ENCODE measurements around the genes DNAJB8, MBD4 and H1-8.

DNA sequence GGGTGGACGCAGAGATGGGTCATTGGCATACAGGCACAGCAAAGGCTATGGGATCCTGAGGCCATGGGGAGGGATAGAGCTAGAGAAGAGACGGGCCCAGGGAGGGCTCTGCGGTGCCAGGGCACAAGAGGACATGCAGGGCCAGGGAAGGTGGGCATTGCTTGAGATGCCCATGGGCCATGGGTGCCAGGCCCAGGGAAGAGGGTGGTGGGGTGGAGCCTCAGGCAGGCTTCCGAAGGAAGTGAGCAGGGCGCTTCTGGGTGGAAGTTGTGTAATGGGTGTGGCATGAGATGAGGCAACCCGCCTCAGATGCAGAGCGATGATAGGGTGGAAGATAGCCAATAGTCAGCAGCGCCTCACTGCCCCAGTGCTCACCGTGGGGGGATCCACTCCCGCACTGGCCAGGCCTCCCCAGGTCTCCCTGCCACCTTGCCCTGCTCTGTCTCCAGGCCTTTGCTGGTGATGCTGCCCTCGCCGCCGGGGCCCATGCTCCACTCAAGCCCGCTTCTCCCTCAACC lies 51.5 kb downstream of the DNAJB8 start:
- RRBS: no CpG with 5 or more reads among the region's 14 CpGs

GRCh38 chr3:128466835-128467191 lies at the start of gene DNAJB8:
Gene DNAJB8 (minus strand): TSS chr3:128466890.
- RRBS: no CpG with 5 or more reads among the region's 7 CpGs

- RRBS: no CpG with 5 or more reads among the region's 6 CpGs
Observed at GRCh38 chr3:128501933-128502820, 9.2 kb upstream of the GATA2 start.

DNA sequence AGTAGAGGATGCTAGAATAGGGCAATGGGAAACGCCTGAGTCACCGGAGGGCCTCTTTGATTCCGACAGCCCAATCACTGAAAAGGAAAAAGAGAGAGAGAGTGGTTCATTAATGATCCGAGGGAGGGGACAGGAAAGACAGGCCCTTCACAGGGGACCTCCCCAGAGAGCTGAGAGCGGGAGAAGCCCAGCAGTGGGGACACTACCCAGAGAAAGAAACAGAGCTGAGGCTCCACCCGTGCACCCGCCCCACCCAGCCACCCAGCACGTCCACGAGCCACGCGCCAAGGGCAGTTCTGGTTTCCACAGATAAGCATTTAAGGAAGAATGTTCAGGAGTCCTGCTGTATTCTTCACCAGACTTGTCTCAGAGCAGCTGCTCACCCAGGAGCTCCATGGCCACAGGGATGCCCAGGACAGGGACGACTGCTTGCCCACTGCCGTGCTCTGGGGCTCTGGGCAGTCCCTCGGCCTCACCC lies 76.8 kb downstream of the RPN1 start:
- RRBS: no CpG with 5 or more reads among the region's 14 CpGs

- RRBS: no CpG with 5 or more reads among the region's 42 CpGs
Observed at GRCh38 chr3:128653518-128654493, 3.2 kb upstream of the RPN1 start.

DNA sequence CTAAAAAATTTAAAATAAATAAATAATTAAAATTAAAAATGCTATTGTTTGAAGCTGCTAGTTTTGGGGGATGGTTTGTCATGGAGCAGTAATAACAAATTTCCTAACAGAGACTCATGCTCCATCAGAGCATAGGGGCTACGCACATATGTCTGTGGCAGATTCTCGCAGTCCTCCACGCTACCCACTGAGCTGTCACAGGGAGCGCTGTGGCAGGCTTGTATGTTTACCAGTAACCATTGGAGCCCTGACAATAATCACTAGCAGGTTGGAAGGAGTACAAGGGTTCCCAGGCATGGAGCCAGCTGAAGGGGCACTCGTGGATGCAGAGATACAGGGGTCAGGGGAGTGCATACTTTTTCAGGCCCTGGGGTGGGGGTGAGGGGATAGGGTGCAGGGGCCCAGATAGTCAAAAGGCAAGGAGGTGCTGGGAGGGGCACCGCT lies 7.9 kb upstream of the GP9 start:
- RRBS: no CpG with 5 or more reads among the region's 6 CpGs

DNA sequence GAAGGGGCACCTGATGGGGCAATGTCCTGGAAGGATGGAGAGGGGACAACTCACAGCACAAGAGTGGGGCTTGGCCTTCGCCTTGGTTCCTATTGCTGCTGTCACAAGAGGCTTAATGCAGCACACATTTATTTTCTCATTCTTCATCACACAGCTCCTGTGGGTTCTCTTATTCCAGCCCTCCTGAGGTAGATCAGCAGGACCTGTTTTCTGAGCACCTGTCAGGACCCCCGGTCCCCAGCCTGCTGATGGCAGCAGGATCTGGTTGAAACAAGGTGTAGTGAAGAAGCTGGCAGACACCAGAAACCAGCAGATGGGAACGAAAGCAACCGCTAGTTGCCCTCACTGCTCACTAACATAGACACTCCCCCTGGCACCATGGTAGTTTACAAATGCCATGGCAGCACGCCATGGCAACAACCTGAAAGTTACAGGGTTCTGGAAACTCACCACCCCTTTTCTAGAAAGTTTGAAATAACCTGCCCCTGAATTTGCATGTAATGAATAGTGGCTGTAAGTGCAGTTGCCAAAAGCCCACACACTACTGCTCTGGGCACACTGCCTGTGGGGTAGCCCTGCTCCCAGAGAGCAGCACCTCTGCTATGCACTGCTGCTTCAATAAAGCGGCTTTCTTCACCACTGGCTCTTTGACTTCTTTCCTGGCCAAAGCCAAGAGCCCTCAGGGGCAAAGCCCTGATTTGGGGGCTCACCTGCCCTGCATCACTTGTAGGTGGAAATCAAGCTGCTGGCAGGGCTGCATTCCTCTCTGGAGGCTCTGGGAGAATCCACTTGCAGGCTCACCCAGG lies 2.2 kb upstream of the GP9 start:
- RRBS: no CpG with 5 or more reads among the region's 6 CpGs

DNA sequence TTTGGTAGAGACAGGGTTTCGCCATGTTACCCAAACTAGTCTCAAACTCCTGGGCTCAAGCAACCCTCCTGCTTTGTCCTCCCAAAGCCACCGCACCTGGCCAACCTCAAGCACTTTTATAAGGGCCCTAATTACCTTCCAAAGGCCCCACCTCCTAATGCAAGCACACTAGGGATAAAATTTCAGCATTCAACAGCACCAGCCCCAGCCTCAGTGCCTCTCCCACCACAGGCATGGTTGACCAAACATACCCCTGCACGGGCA lies 4.1 kb downstream of the GP9 start:
- RRBS: no CpG with 5 or more reads among the region's 3 CpGs

DNA sequence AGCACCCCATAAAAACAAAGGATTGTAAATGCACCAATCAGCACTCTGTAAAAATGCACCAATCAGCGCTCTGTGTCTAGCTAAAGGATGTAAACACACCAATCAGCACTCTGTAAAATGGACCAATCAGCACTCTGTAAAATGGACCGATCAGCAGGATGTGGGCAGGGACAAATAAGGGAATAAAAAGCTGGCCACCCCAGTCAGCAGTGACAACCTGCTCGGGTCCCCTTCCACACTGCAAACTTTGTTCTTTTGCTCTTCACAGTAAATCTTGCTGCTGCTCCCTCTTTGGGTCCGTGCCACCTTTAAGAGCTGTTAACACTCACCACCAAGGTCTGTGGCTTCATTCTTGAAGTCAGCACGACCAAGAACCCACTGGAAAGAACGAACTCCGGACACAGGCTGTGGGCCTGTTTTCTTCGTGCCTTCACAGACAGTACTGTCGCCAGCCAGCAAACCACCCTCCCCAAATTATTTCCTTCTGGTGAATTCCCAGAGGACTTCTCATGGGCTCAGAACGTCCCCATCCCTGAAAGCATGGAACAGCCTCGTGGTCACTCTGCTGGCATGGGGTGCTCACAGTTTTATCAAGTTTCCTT lies 9.0 kb downstream of the GP9 start:
- RRBS: no CpG with 5 or more reads among the region's 11 CpGs

- RRBS: no CpG with 5 or more reads among the region's 4 CpGs
Observed at GRCh38 chr3:129310099-129310535, 6.0 kb downstream of the H1-10 start.

DNA sequence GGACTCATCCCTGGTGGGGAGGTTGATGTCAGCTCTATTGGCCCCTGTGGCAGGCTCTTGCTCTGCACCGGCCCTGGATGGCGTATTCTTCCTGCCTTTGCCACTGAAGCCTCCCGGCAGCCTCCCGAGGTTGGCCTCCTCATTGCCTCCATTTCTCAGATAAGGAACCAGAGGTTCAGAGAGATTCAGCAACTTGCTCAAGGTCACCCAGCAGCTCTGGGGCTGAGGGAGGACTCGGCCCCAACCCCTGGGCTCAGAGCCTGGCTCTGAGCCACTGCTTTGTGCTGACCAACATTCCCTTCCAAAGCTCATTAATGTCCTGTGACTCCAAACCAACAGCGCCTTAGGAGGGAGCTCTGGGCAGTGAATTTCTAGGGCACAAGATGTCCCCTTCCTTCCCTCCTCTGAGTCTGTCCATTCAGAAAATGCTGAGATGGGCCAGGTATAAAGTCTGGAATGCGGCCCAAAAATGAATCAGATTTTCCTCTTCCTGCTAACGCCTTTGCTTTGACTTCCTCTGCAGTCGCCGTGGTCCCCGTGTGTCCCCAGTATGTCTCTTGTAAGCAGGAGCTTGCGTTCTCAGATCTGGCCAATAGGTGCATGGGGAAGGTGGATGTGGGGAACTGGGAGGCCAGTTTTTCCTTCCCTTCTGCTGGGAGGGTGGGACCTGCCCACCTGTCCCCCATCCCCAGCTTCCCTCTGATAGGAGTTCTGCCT lies 36.9 kb upstream of the H1-10 start:
- RRBS: no CpG with 5 or more reads among the region's 12 CpGs

DNA sequence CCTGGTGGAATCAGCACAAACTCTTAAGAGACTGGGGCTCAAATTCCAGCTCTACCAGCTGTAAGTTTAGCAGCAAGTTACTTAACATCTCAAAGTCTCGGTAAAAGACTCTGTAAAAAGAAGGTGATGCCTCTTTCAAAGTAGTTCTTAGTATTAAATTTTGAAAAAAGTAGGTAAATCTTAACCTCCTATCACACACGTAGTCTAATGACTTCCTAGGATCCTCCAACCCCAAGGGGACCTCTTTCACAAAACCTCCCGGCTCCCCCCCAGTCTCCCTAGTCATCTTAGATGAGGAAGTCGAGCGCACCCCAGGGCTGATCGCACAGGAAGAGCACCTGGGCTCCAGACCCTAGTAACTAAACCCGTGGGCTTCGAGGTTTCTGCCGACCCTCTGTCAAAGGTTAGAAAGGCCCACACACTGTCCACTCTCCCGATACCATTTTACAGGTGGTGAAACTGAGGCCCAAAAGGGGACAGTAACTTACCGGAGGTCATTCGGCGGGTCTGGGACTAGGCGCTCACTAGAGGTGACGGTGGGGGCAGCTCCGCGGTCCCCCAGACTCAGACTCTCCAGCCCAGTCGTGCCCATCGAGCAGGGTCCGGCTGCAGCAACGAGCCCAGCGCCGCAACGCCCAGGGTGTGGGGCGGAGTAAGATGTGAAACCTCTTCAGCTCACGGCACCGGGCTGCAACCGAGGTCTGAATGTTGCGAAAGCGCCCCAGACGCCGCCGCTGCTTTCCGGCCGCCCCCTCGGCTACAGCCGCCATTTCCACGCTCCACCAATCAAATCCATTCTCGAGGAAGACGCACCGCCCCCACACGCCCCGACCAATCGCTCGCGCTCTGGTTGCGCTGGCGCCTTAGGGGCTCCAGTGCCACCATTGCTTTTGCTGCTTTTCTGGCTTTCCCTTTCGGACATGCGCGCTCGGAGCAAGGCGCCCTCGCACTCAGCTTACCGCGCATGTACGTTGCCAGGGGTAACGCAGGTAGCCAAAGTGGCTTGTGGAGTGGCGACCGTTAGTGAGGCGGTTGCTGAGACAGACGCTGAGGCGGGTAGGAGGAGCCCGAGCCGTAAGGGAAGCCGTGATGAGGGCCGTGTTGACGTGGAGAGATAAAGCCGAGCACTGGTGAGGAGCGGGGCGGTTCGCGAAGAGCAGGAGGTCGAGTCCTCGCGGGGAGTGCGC lies at the start of gene MBD4:
MBD4 (minus strand) TSS at position 707 of the 1,187 bp plus-strand sequence.
- RRBS: under 1% methylated on average over 18 of the region's 77 CpGs

DNA sequence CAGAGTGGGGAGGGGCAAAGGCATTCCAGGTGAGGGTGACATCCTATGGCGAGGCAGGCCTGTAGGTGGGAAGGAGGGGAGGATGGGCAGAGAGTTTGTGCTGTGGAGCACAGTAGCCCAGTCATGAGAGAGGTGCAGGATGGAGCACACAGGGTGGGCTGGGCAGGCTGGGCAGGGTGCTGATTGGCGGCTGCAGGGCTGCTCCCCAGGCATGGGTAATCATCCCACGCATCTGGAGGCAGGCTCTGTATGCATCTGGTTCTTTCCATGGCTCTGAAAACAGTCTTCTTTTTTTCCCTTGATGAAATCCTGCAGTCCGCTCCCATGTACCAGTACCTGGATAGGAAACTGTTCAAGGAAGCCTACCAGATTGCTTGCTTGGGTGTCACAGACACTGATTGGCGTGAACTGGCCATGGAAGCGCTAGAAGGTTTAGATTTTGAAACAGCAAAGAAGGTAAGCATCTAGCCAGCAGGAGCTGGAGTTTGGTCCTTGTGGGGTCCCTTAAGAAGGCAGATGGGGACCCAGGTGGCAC lies 40.4 kb upstream of the RHO start:
- RRBS: no CpG with 5 or more reads among the region's 6 CpGs

DNA sequence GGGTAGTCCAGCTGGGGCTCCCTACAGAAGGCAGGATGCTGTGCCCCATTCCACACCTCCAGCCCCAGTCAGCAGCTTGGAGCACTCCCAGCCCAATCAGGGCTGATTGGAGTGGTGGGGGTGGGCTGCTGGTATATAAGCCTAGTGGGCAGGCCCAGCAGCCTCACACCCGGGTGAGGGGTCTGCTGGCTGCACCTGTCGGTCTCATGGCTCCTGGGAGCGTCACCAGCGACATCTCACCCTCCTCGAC lies at the start of gene H1-8:
H1-8 (plus strand) TSS at position 163 of the 250 bp plus-strand sequence.
- RRBS: no CpG with 5 or more reads among the region's 5 CpGs

DNA sequence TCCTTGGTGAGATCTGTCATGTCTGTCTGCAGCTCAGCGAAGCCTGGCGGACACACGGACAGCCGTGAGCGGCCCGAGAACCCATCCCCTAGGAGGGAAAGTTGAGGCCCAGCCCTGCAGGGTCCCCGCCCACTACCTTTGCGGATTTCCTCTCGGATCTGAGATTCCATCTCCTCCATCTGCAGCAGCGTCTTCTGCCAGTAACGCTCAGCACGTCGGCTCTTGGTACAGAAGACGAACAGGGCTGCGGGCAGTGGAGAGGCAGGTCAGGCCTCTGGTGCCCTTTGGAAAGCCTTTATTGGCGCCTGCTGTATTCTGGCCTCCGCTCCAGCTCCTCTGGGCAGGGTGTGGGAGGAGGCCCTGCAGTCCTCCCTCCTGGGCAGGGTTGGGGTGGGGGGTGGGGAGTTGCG lies 24.6 kb downstream of the H1-8 start:
- RRBS: no CpG with 5 or more reads among the region's 18 CpGs

GRCh38 chr3:129618367-129618797 lies 11.9 kb upstream of the PLXND1 start:
- RRBS: no CpG with 5 or more reads among the region's 8 CpGs

DNA sequence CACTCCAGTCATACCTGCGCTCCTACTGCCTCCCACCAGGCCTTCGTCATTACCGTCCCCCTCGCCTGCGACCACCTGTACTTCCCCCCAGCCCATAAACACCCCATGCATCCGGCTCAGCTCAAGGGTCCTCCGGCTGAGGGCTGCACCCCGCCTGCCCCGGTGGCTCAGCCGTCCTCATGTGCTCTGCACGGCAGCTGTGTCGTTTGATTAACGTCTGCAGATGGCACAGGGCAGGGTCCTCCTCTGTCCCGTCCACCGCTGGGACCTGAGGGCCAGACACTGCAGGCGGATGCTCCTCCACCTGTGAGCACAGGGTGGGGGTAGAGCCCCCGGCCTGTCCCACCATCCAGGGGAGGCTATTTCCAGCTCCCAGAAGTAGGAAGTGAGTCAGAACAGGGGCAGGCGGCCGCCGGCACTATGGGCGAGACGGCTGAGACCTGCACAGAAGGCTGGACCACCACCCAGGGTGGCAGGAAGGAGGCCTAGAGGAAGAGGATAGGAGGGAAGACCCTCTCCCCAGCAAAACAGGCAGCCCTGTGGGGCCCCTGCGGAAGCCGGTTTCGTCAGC lies 12.4 kb upstream of the PLXND1 start:
- RRBS: 24% methylated on average over 4 of the region's 25 CpGs

DNA sequence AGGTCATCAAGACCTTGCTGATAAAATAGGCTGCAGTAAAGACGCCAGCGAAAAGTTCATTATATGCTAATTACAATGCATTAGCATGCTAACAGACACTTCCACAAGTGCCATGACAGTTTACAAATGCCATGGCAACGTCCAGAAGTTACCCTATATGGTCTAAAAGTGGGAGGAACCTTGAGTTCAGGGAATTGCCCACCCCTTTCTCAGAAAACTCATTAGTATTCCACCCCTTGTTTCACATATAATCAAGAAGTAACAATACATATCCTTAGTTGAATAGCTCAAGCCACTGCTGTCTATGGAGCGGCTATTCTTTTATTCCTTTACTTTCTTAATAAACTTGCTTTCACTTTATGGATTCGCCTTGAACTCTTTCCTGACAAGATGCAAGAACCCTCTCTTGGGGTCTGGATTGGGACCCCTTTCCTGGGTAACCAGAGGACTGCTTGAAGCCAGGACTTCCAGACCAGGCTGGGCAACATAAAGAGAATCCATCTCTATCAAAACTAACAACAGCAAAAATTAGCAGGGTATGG lies 92.8 kb upstream of the PLXND1 start:
- RRBS: no CpG with 5 or more reads among the region's 5 CpGs

DNA sequence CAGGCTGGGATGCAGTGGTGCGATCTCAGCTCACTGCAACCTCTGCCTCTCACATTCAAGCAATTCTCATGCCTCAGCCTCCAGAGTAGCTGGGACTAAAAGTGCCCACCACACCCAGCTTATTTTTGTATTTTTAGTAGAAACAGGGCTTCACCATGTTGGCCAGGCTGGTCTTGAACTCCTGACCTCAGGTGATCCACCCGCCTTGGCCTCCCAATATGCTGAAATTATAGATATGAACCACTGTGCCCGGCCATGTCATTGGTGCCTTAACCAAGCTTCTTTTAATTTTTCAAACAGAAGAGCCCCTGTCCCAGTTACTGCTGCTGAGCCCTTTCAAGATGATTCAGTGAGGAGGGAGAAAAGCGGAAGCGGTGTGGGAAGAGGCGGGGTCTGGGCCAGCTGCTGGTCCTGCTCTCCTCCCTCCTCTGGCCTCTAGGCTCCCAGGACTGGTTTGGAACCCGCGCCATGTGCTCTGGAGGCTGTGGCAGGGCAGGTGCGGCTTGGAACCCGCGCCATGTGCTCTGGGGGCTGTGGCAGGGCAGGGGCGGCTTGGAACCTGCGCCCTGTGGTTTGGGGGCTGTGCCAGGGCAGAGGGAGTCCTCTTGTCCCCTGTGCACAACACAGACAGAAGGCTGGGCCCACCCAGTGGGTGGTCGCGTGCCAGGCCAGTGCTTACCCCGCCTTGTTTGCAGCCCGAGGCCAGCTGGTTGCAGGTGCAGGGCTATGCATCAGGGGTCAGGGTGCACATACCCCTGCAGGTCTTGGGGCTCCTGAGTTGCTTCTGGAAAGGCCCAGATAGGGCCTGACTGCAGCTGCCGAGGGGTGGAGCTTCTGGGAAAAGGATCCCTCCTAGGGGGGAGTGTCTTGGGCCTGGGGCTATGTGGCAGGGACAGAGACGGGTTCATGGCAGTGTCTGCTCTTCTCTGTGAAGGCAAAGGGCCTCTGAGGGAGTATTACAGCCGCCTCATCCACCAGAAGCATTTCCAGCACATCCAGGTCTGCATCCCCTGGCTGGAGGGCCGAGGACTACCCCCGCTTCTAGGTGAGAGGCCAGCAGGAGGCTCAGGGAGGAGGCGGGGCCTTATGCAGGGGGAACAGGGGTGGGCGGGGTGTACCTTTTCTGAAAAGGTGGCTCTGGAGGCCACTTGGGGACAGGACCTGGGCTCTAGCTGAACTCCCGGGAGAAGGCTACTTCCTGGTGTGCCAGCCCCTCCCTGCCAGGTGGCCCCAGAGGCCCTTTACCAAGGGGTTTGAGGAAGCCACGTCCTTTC lies 12.3 kb downstream of the ALG1L2 start:
- RRBS: no CpG with 5 or more reads among the region's 26 CpGs

DNA sequence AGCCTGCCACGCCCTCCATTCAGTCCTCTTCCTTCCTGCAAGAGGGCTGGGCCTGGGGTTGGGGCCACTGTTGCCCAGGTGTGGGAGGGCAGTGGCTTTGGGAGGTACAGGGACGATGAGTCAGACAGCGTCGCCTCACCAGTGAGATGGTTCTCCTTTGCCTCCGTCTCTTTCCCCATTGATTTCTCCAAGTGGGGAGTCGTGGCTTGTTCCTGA lies 13.0 kb downstream of the ALG1L2 start:
- RRBS: no CpG with 5 or more reads among the region's 6 CpGs